Calu3 (cell line): ENCODE measurements around the gene KLF9.

GRCh38 chr9:69632554-69633136 is 39.5 kb downstream of the APBA1 start:
- PRO-cap, result no peak

DNA sequence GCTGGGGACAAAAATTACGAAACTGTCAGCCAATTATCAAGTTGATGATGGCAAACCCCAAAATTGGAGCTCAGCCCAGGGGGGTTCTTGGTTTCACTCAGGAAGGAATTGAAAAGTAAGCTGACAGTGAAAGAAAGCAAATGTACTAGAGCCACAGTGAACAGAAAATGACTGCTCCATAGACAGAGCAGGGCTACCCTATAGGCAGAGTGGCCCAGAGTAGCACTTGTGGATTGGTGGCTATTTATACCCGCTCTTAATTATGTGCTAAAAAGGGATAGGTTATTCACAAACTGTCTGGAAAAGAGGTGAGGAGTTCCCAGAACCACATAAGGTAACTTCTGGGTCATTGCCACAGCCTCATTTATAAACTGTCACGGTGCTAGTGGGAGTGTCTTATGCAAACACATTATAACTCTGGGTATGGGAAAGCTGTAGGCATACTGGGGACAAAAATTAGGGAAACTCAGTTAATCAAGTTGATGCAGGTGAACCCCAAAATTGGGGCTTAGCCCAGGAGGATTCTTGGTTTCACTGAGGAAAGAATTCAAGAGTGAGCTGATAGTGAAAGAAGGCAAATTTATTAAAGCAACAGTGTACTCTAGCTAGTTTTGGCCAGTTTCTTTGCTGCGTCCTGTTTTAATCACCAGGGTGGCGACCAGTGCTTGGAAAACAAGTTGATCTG is 14.4 kb upstream of the CFAP95 start:
- PRO-cap, result no peak

GRCh38 chr9:70111573-70112075 is 68.0 kb downstream of the MAMDC2 start:
- PRO-cap, result no peak

DNA sequence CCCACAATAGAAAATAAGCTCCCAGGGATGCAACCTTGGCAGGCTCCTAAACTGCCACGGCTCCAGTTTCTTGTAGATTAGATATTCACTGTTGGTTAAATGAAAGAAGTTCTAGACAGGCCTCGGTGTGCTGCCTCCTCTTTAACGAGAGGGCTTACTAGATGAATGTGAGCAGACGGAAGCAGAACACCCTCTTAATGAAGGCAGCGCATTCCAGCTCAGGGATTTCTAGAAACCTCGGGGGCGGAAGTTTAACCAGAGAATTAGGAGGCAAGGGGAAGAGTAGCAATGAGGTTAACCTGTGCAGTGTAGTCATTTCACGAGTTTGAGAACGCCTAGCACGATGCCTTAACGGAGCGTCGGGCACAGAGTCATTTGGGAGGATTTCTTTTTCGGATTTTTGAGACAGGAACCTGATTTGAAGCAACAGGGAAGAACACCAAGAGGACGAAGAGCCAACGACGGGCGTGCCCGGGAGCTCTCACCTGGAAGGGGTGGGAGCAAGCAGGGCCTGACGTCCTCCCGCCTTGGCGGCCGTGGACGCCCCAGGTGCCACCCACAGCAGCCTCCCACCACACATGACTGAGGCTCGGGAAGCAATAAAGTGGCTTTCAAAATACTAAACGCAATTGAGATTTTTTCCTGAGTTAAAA is 555 bp upstream of the SMC5 start:
- PRO-cap, result bidirectional peak, plus-strand start at position 160 of the sequence, minus-strand start at position 199 of the sequence; bidirectional peak, plus-strand start at position 477 of the sequence, minus-strand start at position 453 of the sequence

GRCh38 chr9:70414246-70414721 is at the start of gene KLF9:
KLF9 (minus strand) TSS chr9:70414657.
- PRO-cap, result bidirectional peak, plus-strand start at chr9:70414484, minus-strand start at chr9:70414313

DNA sequence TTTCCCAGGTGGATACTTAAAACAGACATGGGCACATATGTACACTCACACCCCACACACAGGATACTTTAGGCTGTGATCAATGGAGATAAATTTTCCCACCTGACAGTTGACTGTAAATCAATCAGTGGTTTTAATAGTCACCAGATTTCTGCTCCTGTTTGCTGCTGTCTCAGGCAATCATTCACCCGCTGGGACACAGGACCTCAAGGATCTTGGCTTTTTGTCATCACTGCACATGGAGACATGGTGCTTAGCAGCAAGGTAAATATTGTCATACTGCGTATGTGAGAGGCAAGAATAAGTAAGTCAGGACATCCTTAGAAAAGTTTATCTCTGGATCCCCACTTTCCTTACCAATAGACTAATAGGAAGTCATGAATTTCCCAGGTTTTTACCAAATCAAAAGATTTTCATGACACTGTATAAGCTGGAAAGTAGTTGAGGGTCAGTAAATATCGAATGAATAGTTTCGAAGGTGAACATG is 60.8 kb upstream of the KLF9 start:
- PRO-cap, result no peak

DNA sequence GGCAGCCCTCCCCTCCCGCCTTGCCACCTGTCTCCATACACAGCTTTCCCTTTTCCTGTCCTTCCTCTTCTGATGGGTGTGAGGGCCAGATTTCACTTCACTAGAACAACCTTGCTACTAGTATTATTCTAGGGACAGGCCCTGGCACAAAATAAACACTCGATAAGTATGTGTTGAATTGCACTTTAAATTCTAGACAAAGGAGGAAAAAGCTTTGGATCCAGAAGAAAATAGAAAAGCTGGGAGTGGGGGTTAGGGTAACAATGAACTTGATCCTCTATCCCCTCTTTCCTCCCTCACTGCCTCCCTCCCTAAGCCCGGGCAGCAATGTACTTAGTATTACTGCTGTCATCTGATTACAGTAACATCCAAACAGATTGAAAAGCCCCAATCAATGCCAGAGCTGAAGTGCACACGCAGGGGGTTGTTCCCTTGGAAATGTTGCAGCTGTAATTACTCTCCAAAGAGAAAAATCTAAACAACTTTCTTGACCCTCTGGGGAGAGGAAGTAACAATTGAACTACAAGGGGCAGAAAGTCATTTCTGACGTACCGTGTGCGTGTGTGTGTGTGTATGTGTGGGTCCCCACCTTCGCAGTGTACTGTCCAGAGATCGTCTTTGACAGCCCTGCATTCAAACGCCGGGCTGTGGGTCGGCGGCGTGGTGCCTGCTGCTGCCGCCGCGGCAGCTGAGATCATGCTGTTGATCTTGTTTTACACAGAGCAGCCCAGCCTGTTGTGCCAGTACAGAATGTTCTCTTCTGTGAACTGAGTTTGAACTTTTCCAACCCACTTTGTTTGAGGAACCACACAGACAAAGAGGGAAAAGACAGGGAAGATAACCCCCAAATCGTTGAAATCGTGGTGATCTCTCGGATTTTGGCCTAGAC is 66.0 kb upstream of the KLF9 start:
- PRO-cap, result unidirectional peak, plus-strand start at position 636 of the sequence

DNA sequence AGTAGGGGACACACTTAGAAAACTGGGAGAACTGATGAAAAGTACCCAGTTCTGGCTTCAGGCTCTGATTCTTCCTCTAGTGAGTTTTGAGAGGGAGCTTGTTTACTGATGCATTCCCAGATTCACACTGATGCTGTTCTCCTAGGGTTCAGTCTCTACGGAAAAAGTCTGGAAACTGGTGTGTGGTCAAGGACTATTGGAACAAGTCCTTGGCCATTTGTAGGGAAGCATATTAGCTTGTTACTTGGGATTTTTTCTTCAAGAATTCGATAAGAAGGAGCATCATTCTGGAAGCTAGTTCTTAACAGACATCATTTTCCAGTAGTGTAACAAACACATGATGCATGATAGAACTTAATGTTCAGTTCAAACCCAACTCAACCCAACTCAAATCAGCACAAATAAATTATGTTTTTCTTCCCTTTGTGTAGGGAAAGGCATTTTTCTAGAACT is 183.0 kb upstream of the KLF9 start:
- PRO-cap, result no peak

DNA sequence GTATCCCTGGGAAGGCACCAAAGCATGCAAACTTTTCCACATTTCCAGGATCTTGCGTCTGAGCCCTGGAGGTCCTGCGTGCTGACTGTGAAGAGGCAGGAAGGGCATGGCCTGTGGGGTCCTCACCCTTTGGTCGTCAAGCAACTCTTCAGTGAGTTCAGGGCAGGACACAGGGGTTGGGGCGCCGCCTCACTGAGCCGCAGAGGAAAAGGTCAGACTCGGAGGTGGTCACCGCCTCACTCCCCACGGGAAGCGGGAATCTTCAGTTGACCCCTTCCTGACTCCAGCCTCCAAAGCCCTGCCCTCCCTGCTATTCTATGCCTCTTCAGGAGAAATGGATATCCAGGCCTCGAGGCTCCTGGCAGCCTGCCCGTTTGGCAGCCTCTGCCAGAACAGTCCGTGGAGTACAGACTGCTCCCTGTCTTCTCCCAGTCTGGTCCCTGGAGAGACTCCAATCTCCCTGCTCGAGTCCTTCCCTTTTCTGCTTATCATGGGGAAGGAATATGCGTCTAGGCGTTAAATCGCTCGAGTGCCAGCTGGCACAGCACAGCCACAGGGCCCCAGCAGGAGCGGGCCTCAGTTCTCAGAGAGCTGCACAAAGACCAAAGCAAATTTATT is 187.0 kb upstream of the KLF9 start:
- PRO-cap, result no peak

- PRO-cap, result no peak
Measured at GRCh38 chr9:70868419-70869639, 252.6 kb downstream of the TRPM3 start.

GRCh38 chr9:70905591-70906113 is 215.8 kb downstream of the TRPM3 start:
- PRO-cap, result no peak

GRCh38 chr9:71096661-71097201 is 24.7 kb downstream of the TRPM3 start:
- PRO-cap, result no peak

DNA sequence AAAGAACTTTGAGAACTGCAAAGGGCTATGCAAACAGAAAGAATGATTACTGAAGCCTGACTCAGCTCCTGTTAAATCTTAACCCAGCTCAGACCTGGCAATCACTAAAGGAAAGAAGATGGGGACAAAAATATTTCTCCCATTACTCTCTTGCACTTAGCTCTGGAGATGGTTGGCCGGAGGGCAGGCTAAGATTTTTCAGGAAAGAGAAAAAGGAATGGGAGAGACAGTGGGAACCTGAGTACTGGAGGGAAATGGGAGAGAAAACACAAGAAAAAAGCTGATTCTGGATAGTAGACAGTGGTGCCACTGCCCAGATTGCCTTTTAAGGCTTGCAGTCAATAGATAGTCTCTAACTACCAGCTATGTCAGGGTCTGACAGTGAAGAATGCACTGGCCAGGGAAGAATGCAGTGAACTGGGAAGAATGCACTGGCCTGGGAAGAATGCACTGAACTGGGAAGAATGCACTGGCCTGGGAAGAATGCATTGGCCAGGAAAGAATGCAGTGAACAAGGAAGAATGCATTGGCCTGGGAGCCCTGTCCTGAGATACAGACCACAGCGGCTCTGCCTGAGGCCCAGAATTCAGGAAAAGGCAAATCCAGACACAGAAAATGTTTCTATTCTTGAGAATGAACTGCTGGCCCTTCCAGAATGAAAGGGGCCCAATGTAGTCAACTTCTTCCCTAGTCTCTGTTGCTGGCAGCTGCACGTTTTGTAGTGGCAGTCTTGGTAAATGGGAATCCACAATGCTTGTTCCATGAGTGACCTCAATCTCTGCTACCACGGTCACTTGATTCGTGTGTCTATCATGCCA is 25.4 kb upstream of the CEMIP2 start:
- PRO-cap, result no peak

- PRO-cap, result no peak
Measured at GRCh38 chr9:71963997-71965206, 53.0 kb downstream of the C9orf85 start.

DNA sequence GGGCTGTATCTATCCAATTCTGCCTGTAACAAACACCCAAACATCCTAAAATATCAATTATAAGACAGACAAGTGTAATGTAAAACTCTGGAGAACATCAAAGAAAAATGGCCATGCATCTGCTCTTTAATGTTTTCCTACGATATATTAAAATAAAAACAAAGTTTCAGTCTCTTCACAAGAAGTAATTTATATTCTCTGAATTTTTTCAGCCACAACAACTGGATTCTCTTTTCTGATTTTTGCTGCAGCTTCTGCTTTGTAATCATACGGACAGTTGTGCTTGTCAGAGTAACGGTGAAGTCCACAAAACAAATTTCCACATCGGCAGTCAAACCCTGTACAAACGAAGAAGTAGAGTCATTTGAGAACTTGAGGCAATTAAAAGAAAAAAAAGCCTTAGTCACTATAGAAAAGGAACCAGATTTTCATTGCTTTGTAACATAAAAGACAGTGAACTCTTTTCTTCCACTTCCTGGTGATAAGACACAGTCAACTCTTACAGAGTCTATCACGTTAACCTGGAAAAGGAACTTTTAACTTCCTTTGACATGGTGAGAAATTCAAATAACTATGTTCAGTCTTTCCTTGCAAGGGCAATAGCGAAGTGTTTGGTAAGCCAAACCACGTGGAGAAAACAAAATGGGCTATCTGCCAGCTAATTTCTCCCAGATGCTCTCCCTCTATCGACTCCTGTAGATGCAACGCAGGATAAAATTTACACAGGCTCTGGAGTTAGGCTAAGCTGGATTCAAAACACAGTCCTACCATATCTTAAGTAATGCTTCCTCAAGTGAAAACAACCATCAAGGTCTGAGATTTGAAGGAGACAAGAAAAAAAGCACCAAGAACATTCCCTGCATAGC is 9.0 kb downstream of the ZFAND5 start:
- PRO-cap, result no peak

DNA sequence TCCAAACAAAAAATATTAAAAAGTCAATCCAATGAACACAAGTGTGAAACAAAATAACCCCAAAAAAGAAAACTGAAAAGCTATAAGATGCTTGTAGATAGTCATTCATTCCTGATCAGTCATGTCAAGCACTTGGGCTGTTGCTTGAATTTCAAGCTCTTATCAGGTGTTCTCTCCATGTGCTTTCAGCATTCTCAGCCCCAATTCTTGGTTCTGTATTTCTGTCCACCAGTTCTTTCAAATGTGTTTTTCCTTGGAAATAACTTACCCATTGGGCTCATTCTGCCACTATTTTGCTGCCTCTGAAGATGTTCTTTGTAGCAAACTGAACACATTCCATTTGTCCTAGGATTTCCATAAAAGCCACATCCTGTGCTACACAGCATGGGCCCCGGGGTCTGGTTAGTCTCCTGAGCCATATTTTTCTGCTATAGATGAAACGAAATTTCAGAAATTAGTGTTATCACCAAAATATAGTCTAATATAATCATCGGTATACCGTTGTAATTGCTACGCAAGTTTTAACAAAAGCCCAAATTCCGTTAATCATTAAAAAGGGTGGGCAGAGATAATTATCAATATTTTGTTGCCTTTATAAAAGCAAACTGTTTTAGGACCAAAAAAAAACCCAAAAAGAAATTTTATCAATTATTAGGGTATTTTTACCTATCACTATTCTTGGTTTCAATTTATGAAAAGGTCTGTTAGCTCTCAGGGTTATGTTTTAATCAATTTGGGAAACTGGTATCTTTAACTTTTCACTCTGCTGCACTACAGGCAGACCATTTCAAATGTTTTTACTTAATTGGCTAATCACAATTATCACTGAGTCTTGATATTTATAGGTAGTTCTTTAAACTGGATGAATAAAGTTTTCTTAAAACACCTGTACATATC is 4.4 kb downstream of the ZFAND5 start:
- PRO-cap, result no peak

GRCh38 chr9:72361257-72361855 is 3.7 kb downstream of the ZFAND5 start:
- PRO-cap, result no peak

DNA sequence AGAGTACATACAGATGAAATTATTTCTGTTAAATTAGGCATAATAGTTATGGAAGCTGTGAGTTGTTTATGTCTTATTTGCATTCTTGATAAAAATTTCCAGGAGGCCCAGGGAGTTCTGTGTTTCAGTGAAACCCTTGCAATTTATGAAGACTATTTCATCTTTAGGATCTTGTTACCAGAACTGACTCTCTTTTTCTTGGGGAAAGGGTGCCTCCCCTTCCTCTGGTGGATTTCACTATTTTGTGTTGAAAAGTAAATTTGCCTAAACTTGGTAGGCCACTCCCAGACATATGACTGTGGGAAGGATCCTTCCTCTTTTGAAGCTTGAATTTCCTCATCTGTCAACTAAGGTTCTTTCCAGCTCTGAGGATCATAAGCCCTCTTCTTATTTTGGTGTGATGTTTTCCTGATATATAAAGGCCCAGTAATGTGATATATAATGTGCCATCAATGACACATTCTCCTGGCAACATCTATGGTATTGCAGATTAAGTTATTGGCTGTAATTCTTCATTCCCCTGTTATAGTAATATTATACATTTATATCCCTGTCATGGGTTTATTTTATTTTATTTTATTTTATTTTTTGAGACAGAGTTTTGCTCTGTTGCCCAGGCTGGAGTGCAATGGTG is 59.1 kb upstream of the ZFAND5 start:
- PRO-cap, result no peak

GRCh38 chr9:72455089-72455704 is 66.2 kb upstream of the TMC1 start:
- PRO-cap, result no peak

GRCh38 chr9:72476978-72477494 is 44.4 kb upstream of the TMC1 start:
- PRO-cap, result no peak